GM23248 (cell line): ENCODE measurements around a stretch of chr5.

DNA sequence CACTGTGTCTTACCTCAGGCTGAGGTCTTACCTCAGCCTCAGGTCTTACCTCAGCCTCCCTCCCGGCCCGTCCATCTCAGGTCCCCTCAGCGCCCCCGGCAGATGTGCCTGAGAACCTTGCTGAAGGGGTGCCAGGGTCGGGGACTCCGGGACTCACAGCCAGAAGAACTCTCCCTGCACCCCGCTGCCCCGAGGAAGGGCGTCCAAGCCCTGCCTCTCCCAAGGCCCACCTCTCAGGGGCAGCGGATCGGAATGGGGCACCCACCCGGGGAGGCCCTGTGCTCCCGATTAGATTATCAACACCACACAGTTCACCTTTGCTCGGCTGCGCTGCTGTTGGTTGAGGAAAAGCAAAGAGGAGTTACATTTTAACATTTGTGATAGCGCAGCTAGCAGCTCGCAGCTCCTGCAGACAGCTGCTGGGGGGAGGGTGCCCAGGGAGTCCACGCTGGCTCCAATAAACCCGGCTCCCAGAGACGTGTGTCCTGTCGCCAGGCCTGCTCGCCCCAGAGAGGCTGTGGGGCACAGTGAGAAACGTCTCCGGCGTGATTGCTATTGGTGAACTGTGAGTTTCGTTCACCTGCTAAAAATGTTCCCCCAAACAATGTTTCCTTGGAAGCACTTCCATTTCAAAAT lies 18.7 kb upstream of the SLC6A19 start:
- RAMPAGE, long total RNA: no peak

- RAMPAGE, long total RNA: no peak
Measured at GRCh38 chr5:1227590-1228202, 2.5 kb downstream of the SLC6A18 start.

DNA sequence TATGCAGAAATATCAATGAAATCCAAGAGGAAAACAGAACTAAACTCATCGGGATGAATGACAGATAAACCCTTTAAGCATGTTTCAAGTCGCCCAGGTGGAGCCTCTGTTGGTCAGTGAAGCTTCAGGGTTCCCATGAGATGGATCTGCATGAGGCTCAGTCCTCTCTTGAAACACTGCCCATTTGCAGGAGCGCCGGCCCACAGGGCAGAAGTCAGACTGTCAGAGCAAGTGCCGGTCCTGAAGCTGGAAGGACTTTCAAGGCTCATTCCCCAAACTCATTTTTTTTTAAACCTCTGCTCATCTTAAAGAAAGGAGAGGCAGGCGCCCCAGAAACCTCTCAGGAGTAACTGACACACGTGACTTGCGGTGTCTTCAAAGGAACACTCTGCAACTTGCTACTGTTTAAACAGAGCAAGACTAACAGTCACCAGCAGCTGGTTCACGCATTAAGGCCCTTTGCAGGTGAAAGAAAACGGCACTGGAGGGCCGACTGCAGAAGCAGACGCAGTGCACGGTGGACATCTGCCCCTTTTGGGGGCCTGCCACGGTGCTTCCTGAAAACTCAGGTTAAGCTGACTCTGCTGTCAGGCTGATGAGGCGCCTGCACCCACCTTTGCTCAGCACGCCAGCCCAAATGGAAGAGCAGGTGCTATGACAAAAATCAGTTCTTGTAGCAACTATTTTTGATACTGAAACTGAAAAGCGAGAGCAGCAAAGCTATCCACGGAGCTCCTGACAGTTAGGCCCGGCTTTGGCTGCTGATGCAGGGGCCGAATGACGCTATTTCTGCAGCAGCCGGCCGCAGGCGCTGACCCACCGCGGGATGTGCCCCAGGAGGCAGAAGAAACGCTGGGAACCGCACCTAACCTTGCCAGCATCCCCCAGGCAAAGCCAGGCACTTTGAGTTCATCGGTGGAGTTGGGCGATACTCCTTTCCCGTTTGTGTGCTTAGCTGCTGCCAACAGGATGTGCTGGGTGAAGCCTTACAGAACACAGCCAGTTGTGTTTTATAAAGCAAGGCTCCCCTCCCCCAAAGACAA lies 20.8 kb upstream of the TERT start:
- RAMPAGE, long total RNA: no peak

DNA sequence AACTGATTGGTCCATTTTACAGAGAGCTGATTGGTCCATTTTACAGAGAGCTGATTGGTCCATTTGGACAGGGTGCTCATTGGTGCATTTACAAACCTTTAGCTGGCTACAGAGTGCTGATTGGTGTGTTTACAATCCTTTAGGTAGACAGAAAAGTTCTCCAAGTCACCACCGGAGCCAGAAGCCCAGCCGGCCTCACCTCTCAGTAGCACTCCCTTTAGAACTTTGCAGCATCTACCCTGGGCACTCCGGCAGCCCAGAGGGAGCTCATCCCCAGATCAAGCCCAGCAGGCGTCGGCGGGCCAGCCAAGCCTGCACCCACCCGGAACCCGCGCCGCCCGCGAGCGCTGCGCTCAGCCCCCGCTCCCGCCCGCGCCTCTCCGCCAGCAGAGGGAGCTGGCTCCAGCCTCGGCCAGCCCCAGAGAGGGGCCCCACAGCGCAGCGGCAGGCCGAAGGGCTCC lies 35.3 kb upstream of the CLPTM1L start:
- RAMPAGE, long total RNA: no peak

GRCh38 chr5:1460162-1460573 lies 14.9 kb upstream of the SLC6A3 start:
- RAMPAGE, long total RNA: no peak

- RAMPAGE, long total RNA: no peak
Measured at GRCh38 chr5:1462987-1463703, 17.9 kb upstream of the SLC6A3 start.

DNA sequence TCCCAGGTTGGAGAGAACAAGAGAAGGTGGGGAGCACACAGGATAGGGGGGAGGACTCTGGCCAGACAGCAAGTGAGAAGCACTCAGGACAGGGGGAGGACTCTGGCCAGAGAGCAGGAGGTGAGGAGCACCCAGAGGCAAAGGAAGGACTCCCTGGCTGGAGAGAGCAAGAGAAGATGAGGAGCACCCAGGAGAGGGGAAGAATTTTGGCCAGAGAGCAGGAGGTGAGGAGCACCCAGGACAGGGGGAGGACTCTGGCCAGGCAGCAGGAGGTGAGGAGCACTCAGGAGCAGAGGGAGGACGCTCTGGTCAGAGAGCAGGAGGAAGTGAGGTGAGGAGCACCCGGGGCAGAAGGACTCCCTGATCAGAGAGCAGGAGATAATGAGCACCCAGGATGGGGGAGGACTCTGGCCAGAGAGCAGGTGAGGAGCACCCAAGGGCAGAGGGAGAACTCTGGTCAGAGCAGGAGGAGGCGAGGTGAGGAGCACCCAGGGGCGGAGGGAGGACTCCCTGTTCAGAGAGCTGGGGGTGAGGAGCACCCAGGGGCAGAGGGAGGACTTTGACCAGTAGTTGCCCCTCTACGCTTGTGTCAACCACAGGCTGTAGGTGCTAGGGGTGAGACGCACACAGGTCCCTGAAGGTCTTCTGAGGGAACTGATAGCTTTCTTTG lies 26.6 kb upstream of the SLC6A3 start:
- RAMPAGE, long total RNA: no peak

- RAMPAGE, long total RNA: no peak
Measured at GRCh38 chr5:1478144-1478819, 33.0 kb upstream of the SLC6A3 start.

- RAMPAGE, long total RNA: no peak
Measured at GRCh38 chr5:1503084-1504234, 20.3 kb downstream of the LPCAT1 start.

DNA sequence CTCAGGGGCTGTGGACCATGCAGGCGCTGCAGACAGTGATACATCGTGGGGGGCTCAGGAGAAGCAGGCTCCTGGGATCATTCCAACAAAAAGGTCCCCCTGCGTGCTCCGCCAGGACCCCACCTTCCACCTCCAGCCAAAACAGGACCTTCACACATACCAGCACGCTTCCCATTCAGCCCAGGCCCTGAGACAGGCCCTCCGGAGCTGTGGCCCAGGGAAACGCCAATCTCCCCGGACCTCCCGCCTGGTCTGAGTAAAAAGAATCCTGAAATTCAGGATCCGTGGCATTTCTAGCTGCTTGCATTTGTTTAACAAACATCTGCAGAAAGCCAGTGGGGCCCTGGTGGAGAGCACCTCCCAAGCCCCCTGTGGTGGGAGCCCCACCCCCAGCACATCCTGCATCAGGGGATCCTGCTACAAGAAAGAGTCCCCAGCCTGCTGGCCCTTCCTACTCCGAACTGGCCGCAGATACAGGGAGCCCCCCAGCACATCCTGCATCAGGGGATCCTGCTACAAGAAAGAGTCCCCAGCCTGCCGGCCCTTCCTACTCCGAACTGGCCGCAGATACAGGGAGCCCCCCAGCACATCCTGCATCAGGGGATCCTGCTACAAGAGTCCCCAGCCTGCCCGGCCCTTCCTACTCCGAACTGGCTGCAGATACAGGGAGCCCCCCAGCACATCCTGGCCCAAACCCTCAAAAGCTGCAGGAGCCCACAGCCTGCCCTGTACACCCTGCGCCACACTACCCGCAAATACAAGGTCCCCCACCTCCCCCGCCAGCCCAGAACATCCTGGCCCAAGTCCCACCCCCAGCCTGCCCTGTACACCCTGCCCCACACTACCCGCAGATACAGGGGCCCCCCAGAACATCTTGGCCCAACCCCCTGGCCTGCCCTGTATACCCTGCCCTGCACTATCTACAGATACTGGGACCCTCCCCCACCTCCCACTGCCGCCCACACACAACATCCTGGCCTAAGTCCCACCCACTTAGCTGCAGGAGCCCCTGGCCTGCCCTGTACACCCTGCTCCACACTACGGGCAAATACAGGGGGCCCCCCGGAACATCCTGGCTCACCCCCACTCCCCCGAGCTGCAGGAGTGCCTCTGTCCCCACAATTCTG lies 8.7 kb downstream of the LPCAT1 start:
- RAMPAGE, long total RNA: no peak

- RAMPAGE, long total RNA: no peak
Measured at GRCh38 chr5:1516187-1516702, 7.5 kb downstream of the LPCAT1 start.

- RAMPAGE, long total RNA: no peak
Measured at GRCh38 chr5:1522728-1523432, 880 bp downstream of the LPCAT1 start.

DNA sequence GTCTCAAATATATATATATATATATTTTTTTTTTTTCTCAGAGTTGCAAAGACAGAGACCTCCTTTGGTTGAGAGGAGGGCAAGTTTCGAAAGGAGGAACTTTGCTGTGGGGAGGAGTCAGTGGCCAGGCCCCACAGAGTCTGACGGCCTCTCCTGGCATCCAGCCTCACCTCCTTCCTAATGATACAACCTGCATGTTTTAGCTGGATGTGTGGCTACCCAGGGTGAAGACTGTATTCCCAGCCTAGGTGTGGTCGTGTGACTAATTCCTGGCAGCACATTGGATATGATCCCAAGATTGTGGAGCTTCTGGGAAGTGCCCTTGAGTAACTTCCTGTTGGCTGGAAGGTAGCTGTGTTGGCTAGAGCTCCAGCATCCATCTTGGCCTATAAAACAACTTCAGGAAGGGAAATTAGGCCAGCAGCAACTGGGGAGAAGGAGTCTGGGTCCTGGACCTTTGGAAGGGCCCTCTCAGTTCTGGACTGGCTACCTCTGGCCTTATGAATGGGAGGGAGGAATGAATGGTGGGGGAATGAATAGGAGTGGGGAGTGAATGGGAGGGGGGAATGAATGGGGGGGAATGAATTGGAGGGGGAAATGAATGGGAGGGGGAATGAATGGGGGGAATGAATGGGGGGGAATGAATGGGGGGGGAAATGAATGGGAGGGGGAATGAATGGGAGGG lies 19.1 kb upstream of the LPCAT1 start:
- RAMPAGE, long total RNA: no peak

- RAMPAGE, long total RNA: no peak
Measured at GRCh38 chr5:1633303-1633544, 109.5 kb upstream of the LPCAT1 start.

GRCh38 chr5:1641376-1641883 lies 117.7 kb upstream of the LPCAT1 start:
- RAMPAGE, long total RNA: no peak

- RAMPAGE, long total RNA: no peak
Measured at GRCh38 chr5:1668229-1668679, 131.4 kb downstream of the MRPL36 start.

DNA sequence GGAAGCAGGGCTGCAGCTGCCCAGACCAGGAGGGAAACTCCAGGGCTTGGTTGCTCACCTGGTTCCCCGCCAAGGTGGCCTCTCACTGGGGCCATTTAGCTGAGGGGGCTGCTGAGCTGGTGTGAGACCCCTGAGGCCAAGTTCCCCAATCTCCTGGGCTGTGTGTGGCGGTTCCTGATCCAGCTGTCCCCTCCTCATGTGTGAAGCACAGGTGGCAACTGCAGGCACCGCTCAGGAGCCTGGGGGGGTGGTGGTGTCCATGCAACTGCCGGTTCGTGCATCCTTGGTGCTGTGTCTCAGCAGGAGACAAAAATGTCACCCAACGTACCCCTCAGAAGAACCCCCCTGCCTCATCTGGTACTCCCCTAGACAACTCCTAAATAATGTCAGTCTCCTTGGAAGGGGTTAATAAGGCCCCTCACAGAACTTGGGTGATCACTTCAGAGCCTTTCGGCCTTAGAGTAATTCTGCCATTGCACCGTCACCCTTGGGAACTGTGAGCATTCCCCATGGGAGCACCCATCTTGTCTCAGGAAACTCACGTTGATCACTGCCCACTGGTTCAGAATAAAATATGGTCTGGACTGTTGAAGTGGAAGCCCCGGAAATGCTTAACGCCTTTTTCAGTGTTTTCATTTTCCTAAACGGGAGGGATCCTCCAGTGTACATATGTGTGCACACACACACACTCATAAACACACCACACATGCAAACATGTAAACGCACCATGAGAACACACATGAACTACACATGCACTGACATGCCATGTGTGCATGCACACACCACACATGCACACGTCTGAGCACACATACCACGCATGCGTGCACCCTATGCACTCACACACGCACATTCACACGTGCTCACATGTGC lies 17.4 kb downstream of the MRPL36 start:
- RAMPAGE, long total RNA: no peak

DNA sequence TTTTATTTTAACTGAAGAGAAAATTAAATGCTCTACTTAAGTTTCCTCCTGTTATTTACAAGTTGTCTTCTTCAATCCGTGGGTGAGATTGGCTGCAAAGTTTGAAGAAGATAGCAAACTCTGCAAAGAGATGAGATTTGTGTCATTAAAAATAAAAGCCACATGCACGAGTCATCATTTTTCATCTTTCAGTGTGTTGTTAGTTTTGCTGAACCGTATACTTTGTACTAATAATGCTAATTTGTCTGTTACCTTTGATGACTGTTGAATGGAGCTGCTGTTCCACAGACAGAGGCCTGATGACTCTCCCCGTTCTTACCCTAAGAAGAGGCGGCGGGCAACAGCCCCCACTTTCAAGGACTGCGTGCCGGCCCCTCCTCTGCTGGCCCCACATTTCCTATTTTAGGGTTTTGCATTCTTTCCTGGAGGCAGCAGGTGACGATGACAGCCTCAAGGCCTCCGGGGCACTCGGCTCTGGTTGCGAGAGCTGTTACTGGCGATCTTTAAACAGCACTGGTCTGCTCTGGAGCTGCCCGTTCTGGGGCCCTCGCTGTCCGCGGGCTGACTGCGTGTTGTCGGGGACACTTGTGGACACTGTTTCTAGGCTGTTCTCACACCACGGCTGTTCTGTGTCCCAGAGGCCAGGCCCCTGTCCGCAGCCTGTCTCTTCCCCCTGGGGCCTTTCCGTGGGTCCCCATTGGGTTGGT lies 35.1 kb downstream of the NDUFS6 start:
- RAMPAGE, long total RNA: no peak

DNA sequence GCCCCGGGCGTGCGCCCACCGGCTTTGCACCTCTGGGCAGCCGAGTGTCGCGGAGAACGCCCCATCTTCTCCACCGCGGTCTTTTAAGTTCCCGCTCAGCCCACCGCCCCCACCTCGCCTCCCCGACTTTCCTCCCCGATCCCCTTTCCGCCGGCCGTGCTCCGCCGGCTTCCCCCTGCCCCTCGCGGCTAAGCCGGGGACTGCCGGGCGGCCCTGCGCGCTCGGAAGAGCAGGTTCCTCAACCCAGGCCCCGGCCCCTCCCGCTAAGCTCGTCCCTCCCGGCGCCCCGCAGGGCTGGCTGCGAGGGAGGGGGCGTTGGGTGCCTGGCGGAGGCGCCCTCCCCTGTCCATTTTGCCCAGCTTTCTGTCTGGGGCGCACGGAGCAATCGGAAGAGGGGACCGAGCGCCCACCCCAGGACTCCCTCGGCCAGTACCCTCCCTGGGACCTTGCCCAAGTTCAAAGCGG lies 925 bp upstream of the IRX4 start:
- RAMPAGE, long total RNA: no peak

DNA sequence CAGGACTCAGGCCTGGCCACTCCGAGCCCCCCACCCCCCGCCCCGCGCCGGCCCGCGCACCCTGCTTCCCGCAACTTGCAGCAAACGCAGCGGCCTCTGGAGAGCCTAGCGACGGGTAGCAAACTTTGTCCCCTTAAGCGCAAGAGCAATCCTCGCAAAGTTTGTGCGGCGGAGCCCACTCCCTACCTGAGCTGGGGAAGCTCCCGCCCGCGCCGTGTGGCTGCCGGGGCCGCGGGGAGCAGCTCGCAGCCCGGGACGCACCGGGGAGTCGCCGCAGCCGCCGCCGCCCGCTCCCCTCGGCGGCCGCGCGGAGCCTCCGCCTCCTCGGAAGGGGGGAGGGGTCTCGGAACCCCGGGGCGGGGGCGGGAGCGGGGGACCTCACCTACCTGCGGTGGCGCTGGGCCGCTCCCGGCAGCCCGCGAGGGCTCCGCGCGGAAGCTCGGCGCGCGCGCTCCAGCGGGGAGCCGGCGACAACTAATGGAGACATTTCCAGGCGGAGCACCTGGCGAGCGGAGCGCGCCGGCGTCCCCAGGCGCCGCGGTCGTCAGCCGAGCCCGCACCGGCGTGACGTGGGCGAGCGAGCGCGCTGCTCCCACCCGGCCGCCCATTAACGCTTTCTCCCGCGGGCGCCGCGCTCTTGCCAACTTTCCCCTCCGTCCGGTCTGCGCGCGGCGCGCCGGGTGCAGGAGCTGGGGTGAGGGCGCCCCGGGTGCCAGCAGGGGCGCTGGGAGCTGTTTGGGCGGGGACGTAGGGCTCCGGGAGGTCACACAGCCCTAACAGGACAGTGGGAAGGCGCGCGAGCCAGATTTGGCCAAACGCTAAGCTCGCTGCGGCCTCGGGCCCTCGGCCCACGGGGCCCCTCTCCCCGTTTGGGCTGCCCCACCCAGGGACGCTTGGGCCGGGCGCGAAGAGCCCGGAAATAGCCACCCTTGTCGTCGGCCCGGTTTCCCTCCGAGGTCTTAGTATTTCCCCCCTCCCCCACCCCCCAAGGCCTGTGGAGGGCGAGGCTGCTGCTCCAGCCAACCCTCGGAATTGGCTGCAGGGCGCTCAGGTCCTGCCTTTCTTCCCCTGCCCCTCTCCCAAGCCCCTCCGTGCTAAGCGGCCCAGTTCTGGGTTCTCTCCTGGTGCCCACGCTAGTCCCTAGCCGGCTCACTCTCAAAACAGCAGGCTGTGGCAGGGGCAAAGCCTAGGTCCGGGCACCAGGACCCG lies 4.4 kb upstream of the IRX4 start:
- RAMPAGE, long total RNA: no peak